ENCODE measurements around the genes S100Z and CRHBP.

- PRO-cap, result no peak
- RRBS, 2 experiments, result no CpG with 5 or more reads among the region's 3 CpGs
Observed at GRCh38 chr5:73513963-73514308, 15.7 kb downstream of the BTF3 start.

- PRO-cap, result no peak
- RRBS, 2 experiments, result no CpG with 5 or more reads among the region's 1 CpG
Observed at GRCh38 chr5:73663417-73663661, 37.3 kb downstream of the ARHGEF28 start.

GRCh38 chr5:73663919-73664249 lies 37.9 kb downstream of the ARHGEF28 start:
- PRO-cap, result no peak
- RRBS, 2 experiments, result no CpG with 5 or more reads among the region's 1 CpG

- PRO-cap, result no peak
- RRBS, 2 experiments, result no CpG with 5 or more reads among the region's 8 CpGs
Observed at GRCh38 chr5:74257509-74258169, 382.9 kb downstream of the ENC1 start.

- PRO-cap, result no peak
- RRBS, 2 experiments, result no CpG with 5 or more reads among the region's 3 CpGs
Observed at GRCh38 chr5:74538183-74538649, 102.3 kb downstream of the ENC1 start.

DNA sequence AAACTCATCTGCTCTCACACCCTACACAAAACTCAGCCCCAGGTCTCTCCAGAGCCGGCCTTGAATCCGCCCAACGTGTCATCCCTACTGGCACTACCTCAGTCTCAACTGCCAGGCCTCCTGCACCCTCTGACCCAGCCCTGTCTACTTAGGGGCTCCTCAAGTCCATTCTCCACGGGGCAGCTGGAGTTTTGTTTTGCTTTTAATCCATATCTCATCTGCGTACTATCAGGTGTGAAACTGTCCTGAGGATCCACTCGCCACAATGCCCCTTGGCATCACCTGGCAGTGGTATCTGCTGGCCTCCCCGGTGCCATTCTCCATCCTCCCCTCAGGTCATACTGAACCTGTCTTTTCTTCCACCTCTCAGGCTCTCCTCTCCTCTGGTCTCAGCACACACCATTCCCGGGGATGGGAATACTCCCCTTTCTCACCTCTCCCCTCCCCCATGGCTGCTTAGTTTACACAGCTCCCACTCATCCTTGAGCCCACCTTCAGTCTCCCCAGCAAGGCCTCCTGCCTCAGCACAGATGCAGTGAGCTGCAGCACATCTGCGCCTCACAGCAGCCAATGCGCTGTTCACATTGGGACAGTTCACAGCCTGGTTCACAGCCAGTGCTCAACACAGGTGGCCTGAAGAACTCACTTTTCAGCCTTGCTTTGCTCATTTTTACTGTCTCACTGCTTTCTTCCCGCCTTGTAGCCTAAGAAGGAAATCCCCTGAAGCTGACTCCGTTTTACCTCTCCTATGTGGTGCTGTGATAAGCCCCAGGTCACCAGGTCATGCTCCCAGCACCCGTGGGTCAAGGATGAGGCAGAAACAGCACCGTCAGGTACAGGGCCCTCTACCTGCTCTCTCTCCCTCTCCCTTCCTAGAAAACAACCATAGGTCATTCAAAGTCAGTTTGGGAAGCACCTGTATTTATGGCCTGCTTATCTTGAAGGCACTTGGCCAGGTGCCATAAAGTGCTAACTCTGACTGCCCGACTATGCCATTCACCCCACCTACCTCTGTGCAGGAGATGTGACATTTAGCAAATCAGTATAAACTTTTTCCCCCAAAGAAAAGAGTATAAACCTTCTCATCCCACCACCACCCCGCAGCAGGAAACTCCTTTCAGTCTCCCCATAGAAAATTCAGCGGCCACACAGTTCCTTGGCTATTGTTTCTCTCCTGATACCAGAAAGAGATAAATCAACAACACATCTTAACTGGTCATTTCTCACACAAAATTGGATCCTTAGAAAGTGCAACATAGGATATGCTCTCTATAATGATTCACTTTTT lies 1.2 kb downstream of the GCNT4 start:
- PRO-cap, result no peak
- RRBS, 2 experiments, result 73% methylated on average over 2 of the region's 17 CpGs; no CpG with 5 or more reads in 1 of the 2 experiments

GRCh38 chr5:75059702-75060427 lies 7.5 kb upstream of the GCNT4 start:
- PRO-cap, result no peak
- RRBS, 2 experiments, result no CpG with 5 or more reads among the region's 4 CpGs

- PRO-cap, result no peak
- RRBS, 2 experiments, result no CpG with 5 or more reads among the region's 3 CpGs
Observed at GRCh38 chr5:75277480-75277994, 40.9 kb upstream of the ANKRD31 start.

GRCh38 chr5:75426197-75426795 lies 85.1 kb downstream of the CERT1 start:
- PRO-cap, result no peak
- RRBS, 2 experiments, result no CpG with 5 or more reads among the region's 2 CpGs

- PRO-cap, result no peak
- RRBS, 2 experiments, result no CpG with 5 or more reads among the region's 3 CpGs
Observed at GRCh38 chr5:75500782-75501537, 10.5 kb downstream of the CERT1 start.

- PRO-cap, result no peak
- RRBS, 2 experiments, result no CpG with 5 or more reads among the region's 1 CpG
Observed at GRCh38 chr5:76566703-76566974, 56.6 kb downstream of the F2RL2 start.

GRCh38 chr5:76756032-76756349 lies 40.1 kb downstream of the F2R start:
- PRO-cap, result no peak
- RRBS, 2 experiments, result no CpG with 5 or more reads among the region's 4 CpGs

DNA sequence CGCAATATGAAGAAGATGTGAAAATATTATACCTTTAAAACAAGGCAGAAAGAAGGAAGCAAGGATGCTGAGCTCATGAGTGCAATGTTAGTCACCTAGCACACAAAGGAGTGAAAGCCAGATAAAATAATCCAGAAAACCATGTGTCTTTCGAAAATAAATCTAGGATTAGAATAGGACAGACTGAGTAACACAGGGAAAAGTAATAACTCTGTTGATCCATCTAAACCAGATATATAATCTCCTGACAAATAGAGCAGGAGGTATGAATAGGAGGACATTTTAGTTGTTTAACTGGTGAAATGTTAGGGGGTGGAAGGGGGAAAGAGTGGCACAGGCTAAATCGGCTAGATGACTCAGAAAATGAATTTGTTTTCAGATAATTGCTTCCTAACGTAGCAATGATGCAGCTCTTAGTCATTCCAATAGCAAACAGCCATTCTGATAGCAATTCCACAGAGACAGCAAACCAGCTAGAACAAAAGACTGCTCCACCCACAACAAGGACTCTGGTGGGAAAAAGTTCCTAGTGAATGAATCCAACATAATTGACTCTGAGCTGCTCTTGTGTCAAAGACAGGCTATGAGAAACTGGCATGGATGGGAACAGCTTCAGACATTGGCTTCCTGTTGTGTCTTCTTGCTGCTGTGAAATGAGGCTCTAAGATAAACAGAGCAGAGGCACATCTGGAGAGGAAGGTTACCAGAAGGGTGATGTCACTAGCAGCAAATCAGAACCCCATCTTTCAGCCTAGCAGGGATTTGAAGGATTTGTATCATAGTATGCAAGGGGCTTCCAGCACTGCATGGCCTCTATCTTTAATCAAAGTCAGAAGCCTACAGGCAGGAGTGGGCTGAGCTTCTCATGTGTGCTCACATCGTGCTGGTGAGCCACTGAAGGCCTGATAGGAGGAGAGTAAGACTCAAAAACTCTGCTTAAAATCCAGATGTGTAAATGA lies 28.2 kb upstream of the F2RL1 start:
- PRO-cap, result bidirectional peak, plus-strand start at position 822 of the sequence, minus-strand start at position 654 of the sequence
- RRBS, 2 experiments, result no CpG with 5 or more reads among the region's 5 CpGs

DNA sequence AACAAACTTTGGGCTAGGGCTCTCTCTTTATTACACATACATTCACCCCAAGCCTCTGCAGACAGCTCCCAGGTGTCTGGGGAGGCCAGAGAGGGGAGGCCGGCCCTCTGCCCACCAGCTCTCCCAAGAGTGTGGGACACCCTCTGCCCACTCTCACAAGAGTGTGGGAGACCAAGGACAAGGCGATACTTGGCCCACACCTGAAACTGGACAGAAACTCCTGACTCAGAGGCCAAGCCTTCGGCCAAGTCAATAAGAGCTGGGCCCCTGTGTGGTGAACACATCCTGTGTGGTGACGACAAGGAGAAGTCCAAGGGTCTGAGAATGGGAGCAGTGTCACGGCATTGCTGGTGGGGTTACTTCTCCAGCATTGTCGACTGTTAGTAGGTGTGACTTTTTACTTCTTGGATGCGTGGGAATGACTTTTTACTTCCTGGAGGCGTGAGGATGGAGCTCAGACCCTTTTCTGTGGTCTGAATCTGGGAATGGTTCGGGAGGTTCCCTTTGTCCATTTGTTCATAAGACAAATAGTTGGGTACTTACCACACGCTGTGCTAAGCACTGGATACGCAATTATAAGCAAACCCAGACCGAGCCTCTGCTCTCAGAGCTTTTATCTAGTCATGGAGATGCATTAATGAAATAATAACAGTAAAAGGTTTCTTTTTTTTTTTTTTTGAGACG lies 14.5 kb upstream of the F2RL1 start:
- PRO-cap, result unidirectional peak, plus-strand start at position 283 of the sequence
- RRBS, 2 experiments, result no CpG with 5 or more reads among the region's 13 CpGs

- PRO-cap, result no peak
- RRBS, 2 experiments, result no CpG with 5 or more reads among the region's 11 CpGs
Observed at GRCh38 chr5:76849847-76850408, at the start of gene S100Z. TSS of gene S100Z (plus strand) at chr5:76850014.

- PRO-cap, result no peak
- RRBS, 2 experiments, result 11% methylated on average over 2 of the region's 13 CpGs; no CpG with 5 or more reads in 1 of the 2 experiments
Observed at GRCh38 chr5:76952533-76953192, at the start of gene CRHBP. TSS of gene CRHBP (plus strand) at chr5:76953045.

DNA sequence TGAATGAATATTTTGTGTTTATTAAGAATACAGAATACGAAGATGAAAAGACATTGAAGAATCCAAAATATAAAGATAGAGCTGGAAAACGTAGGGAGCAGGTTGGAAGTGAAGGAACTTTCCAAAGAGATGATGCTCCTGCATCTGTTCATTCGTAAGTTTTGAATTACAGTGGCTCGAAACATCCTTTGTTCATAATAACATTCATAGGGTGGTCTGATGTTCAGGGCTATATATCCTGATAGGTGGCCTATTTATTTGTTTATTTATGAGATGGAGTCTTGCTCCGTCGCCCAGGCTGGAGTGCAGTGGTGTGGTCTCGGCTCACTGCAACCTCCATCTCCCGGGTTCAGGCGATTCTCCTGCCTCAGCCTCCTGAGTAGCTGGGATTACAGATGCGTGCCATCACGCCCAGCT lies 27.5 kb downstream of the ZBED3 start:
- PRO-cap, result no peak
- RRBS, 2 experiments, result no CpG with 5 or more reads among the region's 11 CpGs

DNA sequence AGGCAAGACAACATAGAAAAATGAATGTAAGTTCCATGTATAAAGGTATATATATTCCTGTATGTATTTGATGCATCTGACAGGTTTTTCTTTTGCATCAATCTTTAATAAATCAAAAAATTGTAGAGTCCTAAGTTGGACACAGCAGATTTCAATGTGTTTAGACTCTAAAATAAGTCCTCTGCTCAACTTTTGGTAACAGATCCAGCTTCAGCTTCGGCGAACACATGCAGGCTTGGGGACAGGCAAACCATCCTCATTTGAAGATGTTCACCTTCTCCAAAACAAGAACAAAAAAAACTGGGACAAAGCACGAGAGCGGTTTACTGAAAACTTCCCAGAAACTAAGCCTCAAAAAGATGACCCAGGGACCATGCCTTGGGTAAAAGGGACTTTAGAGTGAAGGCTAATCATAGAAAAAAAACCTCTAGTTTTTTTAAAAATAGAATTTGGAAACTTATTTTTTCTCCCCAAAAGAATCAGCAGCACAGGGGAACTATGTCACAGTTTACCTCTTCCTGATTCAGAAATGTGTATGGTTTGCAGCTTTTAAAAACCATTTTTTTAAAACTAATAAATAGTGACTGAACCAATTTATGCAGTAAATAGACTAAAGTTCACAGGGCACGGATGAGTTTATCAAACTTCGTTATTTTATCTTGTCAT lies 24.1 kb downstream of the ZBED3 start:
- PRO-cap, result no peak
- RRBS, 2 experiments, result no CpG with 5 or more reads among the region's 6 CpGs

- PRO-cap, result no peak
- RRBS, 2 experiments, result 2 to 3% methylated on average over 51 to 56 of the region's 124 CpGs
Observed at GRCh38 chr5:77076801-77078009, 9.9 kb downstream of the ZBED3 start.

GRCh38 chr5:77085914-77086225 lies 1.2 kb downstream of the ZBED3 start:
- PRO-cap, result no peak